Airway epithelial cell (primary cell): ENCODE data around the gene RFESD.

GRCh38 chr5:91106799-91107502 is 276.2 kb downstream of the ARRDC3 start:
- RAMPAGE, long total RNA: no peak

DNA sequence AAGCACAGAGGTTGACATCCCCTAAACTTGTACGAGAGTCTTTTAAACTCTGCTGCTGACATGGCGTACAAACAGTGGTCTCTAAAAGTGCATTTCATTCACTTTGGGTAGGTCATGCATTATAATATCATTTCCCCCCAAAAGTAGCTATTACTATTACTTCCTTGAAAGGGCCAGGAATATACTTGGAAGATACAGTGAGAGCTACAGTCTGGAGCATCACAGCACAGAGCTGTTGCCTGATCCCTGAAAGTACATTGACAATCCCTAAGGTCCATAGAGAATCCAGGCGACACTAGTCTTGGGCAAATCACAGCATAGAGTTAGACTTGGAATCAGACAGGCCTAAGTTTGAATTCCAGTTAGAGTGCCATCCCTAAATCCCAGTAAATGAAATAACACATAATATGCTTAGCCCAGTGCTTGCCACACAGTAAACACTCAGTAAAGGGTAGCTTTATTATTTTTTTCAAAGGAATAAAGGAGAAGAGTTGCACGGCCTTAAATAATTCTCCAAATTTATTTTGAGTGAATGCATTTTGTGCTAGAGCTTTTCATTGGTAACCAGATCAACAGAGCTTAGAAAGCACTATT is 257.8 kb downstream of the ARRDC3 start:
- RAMPAGE, long total RNA: no peak

DNA sequence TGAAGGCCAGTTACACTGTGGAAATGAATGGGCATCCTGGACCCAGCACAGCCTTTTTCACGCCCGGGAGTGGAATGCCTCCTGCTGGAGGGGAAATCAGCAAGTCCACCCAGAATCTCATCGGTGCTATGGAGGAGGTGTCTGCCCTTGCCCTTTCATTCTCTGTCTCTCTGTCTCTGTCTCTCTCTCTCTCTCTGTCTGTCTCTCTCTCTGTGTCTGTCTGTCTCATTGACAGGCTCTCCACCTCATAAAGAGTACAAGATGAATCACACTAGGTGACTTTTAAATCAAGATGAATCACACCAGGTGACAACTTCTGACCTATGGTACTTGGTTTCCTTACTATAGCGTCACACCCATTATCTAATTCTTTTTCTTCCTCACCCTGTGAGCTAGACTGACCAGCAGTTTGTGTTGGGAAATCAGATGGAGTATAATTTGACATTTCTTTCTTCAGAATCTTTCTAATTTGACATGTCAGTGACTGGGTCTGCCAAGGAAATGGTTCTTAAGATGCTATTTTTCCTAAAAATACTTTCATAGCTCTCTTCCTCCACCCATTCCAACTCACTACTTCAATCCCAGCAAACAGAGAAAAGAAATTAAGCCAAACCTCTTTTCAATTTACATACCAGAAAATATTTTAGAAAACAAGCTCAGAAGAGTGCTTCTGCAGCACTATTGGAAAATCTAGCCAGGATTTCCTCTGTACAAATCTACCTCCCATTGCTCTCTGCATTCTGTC is 232.9 kb downstream of the ARRDC3 start:
- RAMPAGE, long total RNA: no peak

GRCh38 chr5:91218857-91219454 is 164.2 kb downstream of the ARRDC3 start:
- RAMPAGE, long total RNA: no peak

DNA sequence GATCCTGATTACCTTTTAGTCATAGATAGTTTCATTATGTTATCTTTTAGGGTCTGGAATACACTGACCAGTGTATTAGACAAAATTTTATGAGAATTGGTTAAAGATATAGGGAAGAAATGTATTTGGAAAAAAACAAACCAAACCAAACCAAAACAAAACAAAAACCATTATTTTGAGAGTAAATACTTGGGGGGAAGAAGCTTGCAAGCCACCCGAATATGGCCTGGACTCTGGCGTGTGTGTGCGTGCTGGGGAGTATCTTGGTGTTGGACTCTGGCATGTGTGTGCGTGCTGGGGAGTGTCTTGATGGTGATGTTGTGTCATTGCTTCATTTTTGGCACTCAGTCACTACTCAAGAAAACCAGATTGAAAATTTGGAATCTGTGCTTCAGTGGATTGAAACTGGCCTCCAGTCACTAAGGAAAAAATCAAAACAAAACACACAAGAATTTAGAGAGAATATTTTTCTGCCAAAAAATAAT is 76.1 kb downstream of the ARRDC3 start:
- RAMPAGE, long total RNA: no peak

- RAMPAGE, long total RNA: no peak
Measured at GRCh38 chr5:92552060-92553102, 1030.6 kb upstream of the NR2F1 start.

GRCh38 chr5:93078471-93079107 is 504.4 kb upstream of the NR2F1 start:
- RAMPAGE, long total RNA: no peak

DNA sequence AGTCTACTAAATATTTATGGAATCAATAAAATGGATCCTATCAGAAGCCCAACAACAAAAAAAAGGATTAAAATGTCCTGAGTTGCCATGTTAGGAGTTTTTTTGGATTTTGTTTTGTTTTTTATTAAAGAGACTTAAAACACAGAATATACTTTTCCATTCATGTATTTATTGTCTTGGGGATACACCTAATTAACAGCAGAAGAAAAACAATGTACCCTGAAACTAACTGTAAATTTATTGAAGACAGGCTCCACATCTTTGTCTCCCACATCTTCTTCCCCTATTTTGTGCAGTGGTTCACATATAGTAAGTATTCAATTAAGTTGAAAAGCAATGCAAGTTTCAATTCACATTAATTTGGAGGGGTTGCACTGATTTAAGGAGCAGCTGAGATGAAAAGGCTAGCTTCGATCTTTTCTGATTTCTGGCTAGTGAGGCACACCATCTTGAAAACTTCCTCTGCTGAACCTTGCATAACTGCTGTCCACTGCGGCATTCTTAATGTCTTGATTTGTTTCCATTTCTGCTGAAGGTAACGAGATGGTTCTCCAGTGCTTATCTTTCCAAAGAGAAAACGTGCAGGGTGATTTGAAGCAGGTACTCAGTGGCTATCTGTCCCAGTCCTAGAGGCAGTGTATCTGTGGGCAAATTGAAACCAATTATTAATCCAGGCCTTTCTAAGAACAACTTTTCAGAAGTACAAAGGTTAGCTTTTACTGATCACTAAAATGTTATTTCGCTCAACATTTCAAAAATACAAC is 172.0 kb upstream of the NR2F1 start:
- RAMPAGE, long total RNA: no peak

GRCh38 chr5:93775486-93775932 is 34.1 kb upstream of the POU5F2 start:
- RAMPAGE, long total RNA: no peak

GRCh38 chr5:94361695-94362408 is 250.4 kb upstream of the FAM172A start:
- RAMPAGE, long total RNA: no peak

DNA sequence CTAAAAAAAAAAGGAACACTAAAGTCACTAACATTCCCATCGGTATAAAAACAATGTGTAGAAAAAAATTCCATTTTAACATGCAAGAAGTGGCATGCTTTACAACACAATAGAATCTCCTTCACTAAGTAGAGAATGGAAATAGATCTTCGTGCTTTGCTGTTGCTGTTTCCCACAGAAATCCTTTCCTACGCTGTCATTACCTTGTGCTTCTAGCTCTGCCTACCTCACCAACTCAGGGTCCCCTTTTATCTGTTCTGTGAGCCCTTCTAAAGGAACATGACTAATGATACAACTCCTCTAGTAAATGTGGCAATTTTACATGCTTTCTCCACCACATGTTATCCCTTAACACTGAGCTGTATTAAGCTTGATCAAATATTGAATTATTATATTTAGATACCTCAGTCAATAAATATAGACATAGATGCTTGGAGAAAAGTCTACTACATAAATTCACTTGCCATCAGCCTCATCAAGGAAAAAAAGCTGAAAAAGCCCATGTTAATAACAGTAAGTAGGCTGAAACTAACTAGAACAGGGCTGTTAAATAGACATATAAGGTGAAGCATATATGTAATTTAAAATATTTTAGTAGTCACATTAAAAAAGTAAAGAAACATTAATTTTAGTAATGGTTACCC is 202.8 kb downstream of the MCTP1 start:
- RAMPAGE, long total RNA: no peak

DNA sequence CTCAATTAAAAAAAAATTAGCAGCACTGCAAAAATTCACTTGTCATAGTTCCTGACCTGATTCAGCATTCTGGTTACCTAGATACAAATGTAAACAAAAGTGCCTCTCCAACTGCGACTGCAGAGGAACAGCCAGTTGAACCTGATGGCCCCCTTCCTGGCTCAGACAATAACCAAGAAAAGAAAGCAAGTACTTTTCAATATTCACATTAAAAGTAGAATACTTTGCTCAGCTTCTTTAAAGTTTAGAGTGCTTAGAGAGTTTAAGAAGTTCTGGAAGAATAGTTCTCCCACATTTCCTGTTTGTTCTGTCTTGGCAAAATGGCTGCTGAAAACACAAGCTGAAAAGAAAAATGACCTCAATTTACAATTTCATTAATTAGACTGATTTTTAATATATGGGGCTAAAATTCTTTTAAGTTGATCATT is 1.6 kb downstream of the FAM81B start:
- RAMPAGE, long total RNA: no peak

GRCh38 chr5:95646351-95647619 is at the start of gene RFESD:
TSS of gene RFESD (plus strand) at chr5:95646777.
- RAMPAGE, long total RNA: start-site peak on the plus strand at chr5:95646744-95646792, 28 and 21 reads in 2 replicates

GRCh38 chr5:95754105-95754559 is 23.0 kb downstream of the RHOBTB3 start:
- RAMPAGE, long total RNA: no peak

DNA sequence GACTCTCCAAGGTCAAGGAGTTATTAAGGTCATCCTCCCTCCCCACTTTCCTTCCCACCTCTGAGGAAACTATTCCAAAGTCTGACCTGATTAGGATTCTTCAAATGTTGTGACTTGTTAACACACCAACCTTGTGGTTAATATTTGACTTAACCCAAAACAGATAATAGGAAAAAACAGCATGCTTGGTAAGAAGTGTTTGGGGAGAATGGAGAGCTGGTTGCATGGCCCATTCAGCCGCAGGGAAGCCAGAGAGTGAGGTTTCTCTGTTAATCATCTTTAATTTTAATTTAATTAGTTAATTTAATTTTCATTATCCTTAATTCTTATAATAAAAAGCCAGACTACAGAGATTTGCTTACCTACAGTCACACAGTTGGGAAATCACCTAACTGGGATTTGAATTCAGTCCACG is 18.6 kb downstream of the GLRX start:
- RAMPAGE, long total RNA: no peak

- RAMPAGE, long total RNA: no peak
Measured at GRCh38 chr5:95824582-95824741, 1.9 kb upstream of the GLRX start.

DNA sequence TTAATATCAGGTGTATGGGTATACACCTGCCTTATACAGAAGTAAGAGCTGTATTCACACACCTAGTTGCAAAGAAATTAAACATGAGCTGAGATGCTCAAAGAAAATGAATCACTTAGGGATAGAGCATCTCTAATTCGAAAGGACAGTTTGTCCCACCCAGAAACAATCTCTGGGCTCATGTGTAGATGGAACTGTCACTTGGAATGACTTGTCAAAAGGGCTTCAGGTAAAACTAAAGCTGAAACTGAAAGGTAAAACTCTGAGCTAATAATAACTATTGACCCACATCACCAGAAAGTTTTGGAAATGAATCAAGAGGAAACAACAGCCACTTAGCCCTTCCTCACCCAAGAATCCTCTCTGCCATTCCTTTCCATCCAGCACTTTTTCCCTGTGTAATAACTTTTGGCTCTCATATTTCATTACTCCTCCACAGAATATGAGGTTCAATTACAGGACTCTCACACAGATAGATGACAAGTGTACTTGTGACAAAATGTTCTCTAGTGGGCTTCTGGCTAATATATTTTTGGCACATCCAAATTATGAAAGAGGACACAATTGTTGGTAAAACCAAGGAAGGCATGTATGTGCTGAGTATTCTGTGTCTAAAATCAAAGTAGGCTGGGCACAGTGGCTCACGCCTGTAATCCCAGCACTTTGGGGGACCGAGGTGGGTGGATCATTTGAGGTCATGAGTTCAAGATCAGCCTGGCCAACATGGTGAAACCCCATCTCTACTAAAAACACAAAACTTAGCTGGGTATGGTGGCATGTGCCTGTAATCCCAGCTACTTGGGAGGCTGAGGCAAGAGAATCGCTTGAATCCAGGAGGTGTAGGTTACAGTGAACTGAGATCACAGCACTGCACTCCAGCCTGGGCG is 14.2 kb upstream of the GLRX start:
- RAMPAGE, long total RNA: no peak

DNA sequence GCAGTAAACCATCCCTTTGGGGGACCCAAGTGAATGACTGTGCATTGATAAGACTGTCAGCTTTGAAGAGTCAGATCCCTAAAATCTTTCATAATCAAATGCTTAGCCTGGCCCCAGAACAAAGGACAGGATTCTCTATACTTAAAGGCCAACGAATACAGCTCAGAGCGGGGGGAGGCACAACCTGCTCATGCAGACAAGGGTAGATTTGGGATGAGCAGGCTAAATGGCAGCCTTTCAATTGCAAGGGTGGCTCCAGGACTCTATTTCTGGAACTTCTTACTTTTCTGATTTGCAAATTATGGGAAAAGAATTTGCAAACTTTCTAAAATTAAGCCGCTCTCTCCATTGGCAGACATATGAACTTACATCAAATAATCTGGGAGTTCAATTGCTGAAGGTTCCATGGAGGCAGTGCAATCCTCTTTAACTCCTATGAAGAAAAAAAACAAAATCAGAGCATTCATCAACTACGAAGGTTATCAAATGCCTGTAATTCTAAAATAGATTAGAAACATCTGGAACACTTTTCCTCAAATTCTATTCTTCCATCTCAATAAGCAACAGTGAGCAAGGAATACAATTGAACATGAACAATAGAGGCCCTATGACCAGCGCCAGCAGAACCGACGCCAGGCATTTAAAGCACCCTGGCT is 66.3 kb downstream of the ELL2 start:
- RAMPAGE, long total RNA: no peak

GRCh38 chr5:95904736-95905288 is 56.8 kb downstream of the ELL2 start:
- RAMPAGE, long total RNA: no peak

- RAMPAGE, long total RNA: no peak
Measured at GRCh38 chr5:95931559-95931783, 30.2 kb downstream of the ELL2 start.